Skeletal muscle satellite cell (primary cell): ENCODE data around the genes ARRDC4 and IGF1R.

GRCh38 chr15:96335847-96336630 is 5.5 kb downstream of the NR2F2 start:
- CAGE, long polyA plus RNA = no peak

DNA sequence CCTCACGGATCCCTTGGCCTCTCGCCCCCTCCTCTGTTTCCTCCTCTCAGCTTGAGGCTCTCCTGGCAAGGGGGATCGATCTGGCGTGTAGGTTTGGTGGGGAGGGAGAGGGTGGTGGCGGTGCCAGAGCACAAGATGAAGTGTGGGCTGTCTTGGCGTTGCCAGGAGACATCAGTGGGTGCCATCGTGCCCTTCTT is 14.2 kb downstream of the NR2F2 start:
- CAGE, long polyA plus RNA = no peak

GRCh38 chr15:96417505-96417828 is 87.0 kb downstream of the NR2F2 start:
- CAGE, long polyA plus RNA = no peak

DNA sequence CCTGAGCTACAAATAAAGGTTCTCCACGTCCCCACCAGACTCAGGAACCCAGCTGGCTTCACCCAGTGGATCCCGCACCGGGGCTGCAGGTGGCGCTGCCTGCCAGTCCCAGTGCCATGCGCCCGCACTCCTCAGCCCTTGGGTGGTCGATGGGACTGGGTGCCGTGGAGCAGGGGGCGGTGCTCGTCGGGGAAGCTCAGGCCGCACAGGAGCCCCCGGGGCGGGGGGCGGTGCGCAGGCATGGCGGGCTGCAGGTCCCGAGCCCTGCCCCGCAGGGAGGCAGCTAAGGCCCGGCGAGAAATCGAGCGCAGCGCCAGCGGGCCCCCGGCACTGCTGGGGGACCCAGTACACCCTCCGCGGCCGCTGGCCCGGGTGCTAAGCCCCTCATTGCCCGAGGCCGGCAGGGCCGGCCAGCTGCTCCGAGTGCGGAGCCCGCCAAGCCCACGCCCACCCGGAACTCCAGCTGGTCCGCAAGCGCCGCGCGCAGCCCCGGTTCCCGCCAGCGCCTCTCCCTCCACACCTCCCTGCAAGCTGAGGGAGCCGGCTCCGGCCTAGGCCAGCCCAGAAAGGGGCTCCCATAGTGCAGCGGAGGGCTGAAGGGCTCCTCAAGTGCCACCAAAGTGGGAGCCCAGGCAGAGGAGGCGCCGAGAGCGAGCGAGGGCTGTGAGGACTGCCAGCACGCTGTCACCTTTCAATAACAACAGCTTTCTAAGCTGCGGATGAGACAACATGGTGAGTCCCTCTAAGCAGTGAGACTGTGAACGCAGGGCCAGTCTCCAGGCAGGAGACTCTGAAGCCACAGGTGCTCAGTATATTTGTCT is 161.4 kb downstream of the NR2F2 start:
- CAGE, long polyA plus RNA = no peak

GRCh38 chr15:97960114-97961025 is at the start of gene ARRDC4:
Gene ARRDC4 (plus strand): TSS chr15:97960703.
- CAGE, long polyA plus RNA = no peak

- CAGE, long polyA plus RNA = no peak
These were observed at the start of gene IGF1R for GRCh38 chr15:98648435-98649216. Gene IGF1R (plus strand): TSS chr15:98648539.

DNA sequence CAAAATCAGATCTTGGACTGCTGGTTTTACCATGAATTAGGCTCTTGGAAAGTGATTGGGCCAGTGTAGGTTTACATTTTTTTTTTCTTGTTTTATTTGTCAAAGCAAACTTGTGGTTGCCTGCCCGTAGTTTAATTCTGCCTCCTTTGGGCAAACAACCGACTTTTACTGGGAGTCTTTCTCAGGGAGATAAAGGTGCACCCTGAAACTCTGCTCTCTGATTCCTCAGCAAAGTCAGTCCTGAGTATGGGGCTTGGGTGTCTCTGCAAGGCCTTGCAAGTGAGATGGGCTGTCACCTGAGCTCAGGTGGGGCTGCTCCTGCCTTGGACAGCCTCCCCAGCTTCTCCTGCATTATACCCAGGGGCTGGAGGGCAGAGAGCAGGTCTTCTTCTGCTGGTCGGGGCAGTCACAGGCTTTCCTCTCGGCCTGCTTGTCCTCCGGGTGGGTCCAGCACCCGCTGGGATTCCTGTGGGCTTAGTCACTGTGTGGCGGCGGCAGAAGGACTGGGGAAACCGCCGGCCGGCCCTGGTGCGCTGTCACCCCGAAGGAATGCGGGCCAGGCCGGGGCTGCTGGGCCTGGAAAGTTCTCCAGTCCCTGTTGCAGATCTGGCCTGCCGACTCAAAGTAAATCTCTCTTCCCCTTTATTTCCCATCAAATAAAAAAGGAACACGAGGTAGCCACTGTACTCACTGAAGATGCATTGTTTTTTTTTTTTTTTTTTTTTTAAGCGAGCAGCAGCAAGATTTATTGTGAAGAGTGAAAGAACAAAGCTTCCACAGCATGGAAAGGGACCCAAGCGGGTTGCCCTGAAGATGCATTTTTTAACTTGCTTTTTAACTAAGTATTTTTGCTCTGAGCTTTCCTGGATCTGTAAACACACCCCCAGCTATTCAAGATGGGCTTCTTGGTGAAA is 79.2 kb downstream of the IGF1R start:
- CAGE, long polyA plus RNA = no peak

DNA sequence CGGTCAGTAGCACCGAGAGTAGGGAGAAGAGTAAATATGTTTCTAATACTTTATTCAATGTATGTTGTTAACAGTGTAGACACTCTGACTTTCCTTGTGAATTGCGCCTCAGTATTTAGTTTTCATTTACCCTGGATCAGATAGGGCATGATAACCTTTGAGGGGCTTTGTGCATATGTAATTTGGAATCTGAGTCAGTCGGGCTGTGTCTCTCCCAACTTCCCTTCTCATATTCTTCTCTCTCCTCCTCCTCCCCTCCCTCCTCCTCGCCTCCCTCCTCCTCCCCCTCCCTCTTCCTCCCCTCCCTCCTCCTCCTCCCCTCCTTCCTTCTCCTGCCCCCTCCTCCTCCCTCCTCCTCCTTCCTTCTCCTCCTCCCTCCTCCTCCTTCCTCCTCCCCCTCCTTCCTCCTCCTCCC is 162.5 kb downstream of the PGPEP1L start:
- CAGE, long polyA plus RNA = no peak

DNA sequence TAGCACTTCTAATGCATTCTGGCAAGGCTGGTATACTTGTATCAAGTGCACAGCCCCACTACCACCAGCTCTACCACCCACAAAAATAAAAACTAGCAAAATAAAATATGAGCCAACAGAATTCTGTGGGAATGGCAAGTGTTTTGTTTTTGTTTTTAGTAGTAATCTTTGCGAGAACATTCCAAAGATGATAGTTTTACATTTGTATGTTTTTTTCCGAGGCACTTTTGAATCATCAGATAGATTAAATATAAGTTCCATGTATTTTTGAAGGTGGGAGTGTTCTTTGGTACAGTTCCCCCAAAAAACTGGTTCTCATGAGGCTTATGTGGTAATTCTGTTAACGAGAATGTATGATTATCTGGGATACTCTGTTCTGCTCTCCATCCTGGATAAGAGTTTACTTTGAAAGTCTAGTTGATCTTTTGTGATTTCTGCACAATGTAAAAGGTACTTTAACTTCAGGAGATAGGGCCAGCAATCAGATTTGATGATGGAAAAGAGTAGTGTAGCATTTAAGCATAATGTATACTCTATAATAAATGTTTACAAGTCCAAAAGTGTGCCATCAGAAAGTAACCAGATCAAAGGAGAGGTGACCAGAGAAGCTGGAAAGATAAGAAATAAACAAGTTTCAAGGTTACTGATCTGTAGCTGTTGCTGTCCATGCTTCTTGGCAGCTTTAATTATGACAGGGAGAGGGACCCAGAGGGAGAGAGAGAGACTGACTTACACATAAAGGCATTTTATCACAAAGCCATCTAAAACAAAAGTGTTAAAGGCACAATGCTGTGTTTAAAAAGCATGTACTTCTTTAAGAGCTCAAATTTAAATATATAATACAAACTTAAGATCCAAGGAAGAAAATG is 130.9 kb downstream of the PGPEP1L start:
- CAGE, long polyA plus RNA = no peak

DNA sequence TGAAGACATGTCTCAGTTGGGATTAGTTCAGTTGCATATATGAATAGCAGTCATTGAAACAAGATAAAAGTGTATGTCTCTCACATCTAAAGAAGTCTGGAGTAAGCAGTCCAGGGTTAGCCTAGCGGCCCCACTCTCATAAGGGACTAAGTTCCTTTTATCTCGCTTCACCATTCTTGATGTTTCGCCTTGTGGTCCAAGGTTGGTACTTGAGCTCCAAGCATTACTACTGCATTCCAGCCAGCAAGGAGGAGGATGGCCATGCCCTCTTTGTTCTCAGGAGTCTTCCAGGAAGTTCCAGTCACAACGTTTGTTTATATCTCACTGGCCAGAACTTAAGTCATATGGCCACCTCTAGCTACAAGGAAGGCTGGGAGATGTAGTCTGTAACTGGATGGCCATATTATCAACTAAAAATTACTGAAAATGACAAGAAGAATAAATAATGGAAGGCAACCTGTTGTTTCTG is 118.8 kb downstream of the PGPEP1L start:
- CAGE, long polyA plus RNA = no peak

DNA sequence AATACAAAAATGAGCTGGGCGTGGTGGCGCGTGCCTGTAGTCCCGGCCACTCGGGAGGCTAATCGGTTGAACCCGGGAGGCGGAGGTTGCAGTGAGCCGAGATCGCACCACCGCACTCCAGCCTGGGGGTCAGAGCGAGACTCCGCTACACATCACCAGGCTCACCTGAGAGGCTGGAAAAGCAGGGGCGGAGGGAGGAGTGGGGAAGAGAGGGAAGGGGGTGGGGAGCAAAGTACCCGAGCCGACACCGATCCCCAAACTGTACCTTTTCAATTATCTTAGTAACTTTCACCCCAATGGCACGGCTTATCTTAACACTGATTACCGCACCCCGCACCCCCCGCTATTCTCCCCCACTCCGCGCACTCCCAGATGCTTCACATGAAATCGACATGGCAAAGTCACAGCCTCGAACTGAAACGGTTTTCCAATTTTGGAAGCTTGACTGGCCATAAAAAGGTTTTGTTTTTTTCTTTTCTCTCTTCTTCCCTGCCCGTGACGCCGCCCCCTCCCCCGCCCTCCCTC is 46.4 kb upstream of the SYNM start:
- CAGE, long polyA plus RNA = no peak

- CAGE, long polyA plus RNA = no peak
These were observed 3.9 kb downstream of the SYNM start for GRCh38 chr15:99108903-99109150.

DNA sequence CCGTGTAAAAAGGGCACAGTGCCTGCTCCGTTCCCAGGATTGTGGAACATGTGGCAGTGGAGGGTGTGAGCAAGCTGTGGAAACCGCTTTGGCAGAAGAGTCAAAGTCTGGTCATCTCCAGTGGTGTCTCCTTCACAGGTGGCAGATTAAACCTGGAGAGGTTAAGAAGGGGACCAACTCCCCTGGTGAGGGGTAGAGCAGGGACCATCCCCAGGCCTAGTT is 10.2 kb downstream of the SYNM start:
- CAGE, long polyA plus RNA = no peak

- CAGE, long polyA plus RNA = no peak
These were observed 30.2 kb downstream of the SYNM start for GRCh38 chr15:99135093-99135411.

GRCh38 chr15:99210278-99210754 is 39.1 kb downstream of the TTC23 start:
- CAGE, long polyA plus RNA = no peak

DNA sequence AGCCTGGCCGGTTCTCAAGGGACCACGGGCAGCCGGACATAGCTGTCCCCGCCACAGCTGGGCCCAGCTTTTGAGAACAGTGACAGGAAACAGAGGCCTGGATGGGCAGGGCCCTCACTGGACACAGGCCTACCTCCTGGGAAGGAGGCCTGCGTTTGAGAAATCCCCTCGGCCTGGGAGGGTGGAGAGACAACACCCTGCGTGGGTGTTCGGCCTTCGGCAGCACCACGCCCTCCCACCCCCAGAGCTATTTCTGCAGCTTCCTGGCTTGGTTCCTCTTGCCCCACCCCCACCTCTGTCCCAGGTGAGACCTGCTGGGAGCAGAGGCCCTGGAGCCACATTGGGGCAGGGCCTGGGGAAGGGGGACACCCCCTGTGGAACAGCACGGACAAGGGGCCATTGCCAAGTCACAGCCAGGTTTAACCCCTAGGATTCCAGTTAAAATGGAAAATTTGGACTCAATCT is 132.4 kb upstream of the MEF2A start:
- CAGE, long polyA plus RNA = no peak

GRCh38 chr15:99442134-99442688 is 123.6 kb upstream of the MEF2A start:
- CAGE, long polyA plus RNA = no peak

DNA sequence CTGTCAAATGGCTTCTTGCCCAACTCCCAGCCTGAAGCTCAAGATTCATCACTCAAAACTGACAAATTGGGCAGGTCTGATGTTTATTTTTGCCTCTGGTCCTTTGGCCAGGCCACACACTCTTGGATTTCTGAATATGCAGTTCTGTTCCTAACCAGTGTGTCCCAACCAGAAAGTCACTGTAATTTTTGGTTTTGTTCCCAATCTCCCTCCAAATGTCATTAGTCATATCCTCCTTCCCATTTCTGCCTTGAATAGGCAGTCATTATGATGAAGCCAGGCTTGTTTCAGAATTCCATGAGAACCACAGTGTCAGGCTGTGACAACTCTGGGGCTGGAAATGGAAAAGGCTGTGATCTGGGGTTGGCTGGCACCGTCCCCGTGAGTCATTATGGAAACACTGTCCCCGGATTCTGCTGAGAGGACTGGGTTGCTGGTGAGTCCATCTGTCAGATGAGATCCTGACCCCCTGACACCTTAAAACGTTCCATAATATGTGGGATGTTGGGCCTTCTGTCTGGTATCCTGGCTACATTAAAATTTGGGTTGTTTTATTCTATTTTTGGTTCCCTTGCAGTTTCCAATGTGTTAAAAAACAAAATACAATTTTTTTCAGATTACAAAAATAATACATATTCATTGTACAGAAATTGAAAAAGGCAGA is 29.1 kb upstream of the MEF2A start:
- CAGE, long polyA plus RNA = no peak

- CAGE, long polyA plus RNA = no peak
These were observed 74.5 kb downstream of the LYSMD4 start for GRCh38 chr15:99658770-99659113.

GRCh38 chr15:99732237-99733248 is 694 bp downstream of the LYSMD4 start:
- CAGE, long polyA plus RNA = no peak